ENCODE results near the genes SLFN5, SLFN11 and CCL4L2.

GRCh38 chr17:34571724-34572092 is 7.7 kb upstream of the TMEM132E start:
CAGE:
- cytosol, long polyA minus RNA, result no peak
- cytosol, long polyA plus RNA, result no peak
- long polyA plus RNA, result no peak
- nucleus, long polyA minus RNA, result no peak
- nucleus, long polyA plus RNA, result no peak

DNA sequence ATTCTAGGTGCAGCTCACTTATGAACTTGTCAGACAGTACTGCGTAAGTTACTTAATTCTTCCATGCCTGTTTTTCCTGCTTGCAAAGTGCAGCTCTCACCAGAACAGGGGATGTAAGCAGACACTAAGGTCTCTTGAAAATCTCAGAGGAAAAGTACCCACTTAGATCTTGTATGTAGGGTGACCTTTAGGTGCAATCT is 38.7 kb downstream of the LIG3 start:
CAGE:
- cytosol, long polyA minus RNA, result no peak
- cytosol, long polyA plus RNA, result no peak
- long polyA plus RNA, result no peak
- nucleus, long polyA minus RNA, result no peak
- nucleus, long polyA plus RNA, result no peak

DNA sequence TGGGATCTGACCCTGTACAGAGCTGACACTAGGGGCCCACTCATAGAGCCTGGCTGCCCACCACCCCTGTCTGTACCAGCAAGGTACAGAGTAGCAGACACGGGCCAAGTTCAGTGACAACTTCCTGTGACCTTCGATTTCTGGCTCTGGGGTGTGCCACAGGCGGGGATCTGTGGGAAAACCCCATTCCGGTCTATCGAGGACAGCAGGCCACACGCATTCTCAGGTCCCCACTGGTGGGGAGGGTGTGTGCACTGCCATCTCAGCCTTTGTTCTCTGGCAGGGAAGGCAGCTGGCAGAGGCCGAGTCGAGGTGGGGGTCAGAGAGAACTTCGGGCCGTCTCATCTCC is 10.0 kb downstream of the NLE1 start:
CAGE:
- cytosol, long polyA minus RNA, result no peak
- cytosol, long polyA plus RNA, result no peak
- long polyA plus RNA, result no peak
- nucleus, long polyA minus RNA, result no peak
- nucleus, long polyA plus RNA, result no peak

DNA sequence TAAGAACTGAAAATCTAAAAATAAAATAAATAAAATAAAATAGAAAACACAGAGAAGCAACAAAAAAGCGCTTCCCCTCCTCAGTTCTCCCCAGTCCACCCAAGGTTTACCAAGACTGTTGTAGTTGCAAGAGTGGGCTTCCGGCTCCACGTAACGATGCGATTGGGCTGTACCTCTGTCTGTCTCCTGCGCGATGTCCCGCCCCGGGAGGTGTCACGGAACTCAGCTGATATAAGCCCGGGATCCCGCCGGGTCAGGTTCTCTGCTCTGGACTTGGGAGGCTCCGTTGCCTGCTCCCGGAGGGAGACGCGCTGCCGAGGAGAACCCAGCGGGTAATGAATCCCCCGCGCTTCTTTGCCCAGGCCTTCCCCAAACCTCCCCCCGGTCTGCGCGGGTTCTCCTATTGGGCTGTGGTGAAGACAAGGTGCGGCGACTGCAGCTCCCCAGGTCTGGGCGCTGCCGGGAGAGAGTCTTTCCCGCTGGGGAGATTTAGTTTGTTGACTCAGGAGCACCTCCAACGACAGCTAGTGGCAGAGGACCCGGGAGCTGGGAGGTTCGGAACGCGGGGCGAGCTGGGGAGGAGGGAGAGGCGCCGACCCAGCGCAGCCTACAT is at the start of gene SLFN5:
SLFN5 (plus strand) TSS at position 261 of the 613 bp plus-strand sequence.
CAGE:
- cytosol, long polyA minus RNA, result start-site peak on the plus strand centred at position 263 of the sequence, 16 bp wide, 110 reads
- cytosol, long polyA plus RNA, result start-site peak on the plus strand centred at position 262 of the sequence, 18 bp wide, 261 and 159 reads in 2 replicates
- long polyA plus RNA, result start-site peak on the plus strand centred at position 260 of the sequence, 21 bp wide, 372 and 372 reads in 2 replicates
- nucleus, long polyA minus RNA, result no peak
- nucleus, long polyA plus RNA, result start-site peak on the plus strand centred at position 260 of the sequence, 11 bp wide, 719 and 684 reads in 2 replicates

DNA sequence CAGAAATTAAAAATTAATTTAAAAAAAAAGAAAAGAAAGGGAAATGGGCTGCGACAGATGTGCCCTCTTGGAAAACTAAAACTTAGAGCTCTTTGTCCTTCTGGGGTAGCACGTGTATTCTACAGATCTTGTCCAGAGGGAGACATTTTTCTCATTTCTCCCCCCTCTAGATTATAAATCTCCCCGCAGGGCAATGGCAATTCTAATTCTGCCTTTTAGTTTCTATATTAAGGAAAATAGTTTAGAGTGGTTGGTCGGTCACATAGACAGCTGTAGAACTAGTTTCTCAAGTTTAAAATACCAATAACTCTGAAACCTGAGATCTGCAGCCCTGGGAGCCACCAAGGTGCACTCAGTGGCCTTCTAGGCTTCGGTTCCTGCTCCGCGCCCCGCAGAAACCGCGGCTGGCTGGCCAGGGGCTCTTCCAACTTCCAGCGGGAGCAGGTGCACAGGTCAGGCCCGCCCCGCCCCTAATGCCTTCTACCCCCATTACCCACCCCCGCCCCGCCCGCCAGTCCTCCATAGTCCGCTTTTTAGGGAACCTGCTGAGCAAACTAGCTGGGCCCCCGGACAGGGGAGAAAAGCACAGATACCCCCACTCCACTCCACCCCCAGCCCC is 536 bp downstream of the SLFN11 start:
CAGE:
- cytosol, long polyA minus RNA, result no peak
- cytosol, long polyA plus RNA, result no peak
- long polyA plus RNA, result no peak
- nucleus, long polyA minus RNA, result no peak
- nucleus, long polyA plus RNA, result no peak

GRCh38 chr17:35373395-35374178 is at the start of gene SLFN11:
SLFN11 (minus strand) TSS chr17:35373621.
CAGE:
- cytosol, long polyA minus RNA, result no peak
- cytosol, long polyA plus RNA, result no peak
- long polyA plus RNA, result start-site peak on the minus strand at chr17:35373619-35373625, 38 and 12 reads in 2 replicates
- nucleus, long polyA minus RNA, result no peak
- nucleus, long polyA plus RNA, result no peak

CAGE:
- cytosol, long polyA minus RNA, result no peak
- cytosol, long polyA plus RNA, result start-site peak on the minus strand at chr17:35433152-35433252, 19 and 12 reads in 2 replicates
- long polyA plus RNA, result no peak
- nucleus, long polyA minus RNA, result start-site peak on the minus strand at chr17:35433101-35433198, 47 reads
- nucleus, long polyA plus RNA, result start-site peak on the minus strand at chr17:35433130-35433205, 74 and 67 reads in 2 replicates
These were observed 588 bp upstream of the SLFN12 start for GRCh38 chr17:35432790-35433386.

GRCh38 chr17:35460205-35461032 is 11.9 kb upstream of the SLFN13 start:
CAGE:
- cytosol, long polyA minus RNA, result no peak
- cytosol, long polyA plus RNA, result no peak
- long polyA plus RNA, result no peak
- nucleus, long polyA minus RNA, result no peak
- nucleus, long polyA plus RNA, result no peak

DNA sequence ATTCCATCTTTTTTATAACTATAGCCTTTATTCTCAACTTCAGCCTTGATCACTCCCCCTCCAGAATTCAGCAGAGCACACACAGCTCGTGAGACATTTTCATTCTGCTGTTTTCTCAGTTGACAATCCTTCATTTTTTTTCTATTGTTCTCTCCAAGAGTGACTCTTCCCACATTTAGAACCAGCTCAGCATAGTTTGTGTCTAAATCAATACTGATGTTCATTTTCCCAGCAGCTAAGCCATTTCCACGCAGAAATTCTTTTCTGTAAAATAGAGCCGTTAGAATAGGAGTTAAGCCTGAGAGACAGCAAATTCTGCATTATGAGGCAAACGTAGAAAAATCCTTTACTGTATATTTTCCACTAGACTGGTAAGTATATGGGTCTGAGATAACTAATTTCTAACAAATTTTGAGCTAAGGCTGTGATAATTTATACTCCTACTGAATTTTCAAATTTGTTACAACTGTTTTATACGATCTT is 31.4 kb upstream of the SLFN13 start:
CAGE:
- cytosol, long polyA minus RNA, result no peak
- cytosol, long polyA plus RNA, result no peak
- long polyA plus RNA, result no peak
- nucleus, long polyA minus RNA, result no peak
- nucleus, long polyA plus RNA, result no peak

DNA sequence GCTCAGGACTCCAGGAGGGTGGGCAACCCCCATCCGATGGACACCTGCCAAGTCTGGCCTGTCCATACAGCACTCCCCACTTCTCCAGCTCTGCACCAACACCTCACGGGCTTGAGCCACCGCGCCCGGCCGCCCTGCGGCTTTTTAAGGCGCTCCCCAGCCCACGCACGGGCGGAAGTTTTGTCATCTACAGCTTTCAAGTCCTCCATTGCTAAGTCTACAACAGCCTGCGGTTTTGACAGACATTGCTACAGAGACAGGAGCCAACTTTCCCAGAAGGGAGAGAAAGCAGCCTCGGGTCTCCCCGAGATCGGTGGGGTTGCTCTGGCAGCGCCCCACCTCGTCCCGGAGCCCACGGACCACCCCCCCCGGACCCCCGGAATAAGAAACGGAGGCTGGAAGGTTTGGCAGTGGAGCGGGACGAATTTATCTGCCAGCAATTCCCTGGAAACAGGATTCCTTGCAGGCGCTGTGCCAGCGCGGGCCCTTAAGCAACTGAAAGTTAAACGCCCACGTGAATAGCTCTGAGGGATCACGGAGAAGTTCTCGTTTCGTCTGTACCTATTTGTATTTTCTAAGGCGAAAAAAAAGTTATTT is 38.6 kb upstream of the SLFN13 start:
CAGE:
- cytosol, long polyA minus RNA, result no peak
- cytosol, long polyA plus RNA, result no peak
- long polyA plus RNA, result no peak
- nucleus, long polyA minus RNA, result no peak
- nucleus, long polyA plus RNA, result no peak

DNA sequence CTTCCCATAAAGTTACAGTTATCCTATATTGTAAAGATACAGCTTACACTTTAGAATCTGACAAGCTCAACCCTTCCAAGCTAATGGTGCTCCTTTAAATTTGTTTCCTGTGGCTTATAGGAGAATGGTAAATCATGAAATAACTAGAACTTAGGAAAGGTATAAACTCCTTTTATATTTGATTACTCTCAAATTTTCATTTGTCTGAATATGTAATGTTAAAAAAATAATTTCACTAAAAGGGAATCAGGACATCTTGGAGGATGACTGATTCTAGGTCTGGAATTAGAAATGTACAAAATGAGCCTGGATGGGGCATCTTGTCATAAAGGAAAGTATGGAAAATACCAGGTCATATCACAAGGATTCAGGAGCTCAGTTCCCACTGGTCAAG is 16.2 kb downstream of the AP2B1 start:
CAGE:
- cytosol, long polyA minus RNA, result no peak
- cytosol, long polyA plus RNA, result no peak
- long polyA plus RNA, result no peak
- nucleus, long polyA minus RNA, result no peak
- nucleus, long polyA plus RNA, result no peak

CAGE:
- cytosol, long polyA minus RNA, result no peak
- cytosol, long polyA plus RNA, result no peak
- long polyA plus RNA, result no peak
- nucleus, long polyA minus RNA, result no peak
- nucleus, long polyA plus RNA, result no peak
These were observed 21.0 kb downstream of the AP2B1 start for GRCh38 chr17:35608080-35608559.

CAGE:
- cytosol, long polyA minus RNA, result no peak
- cytosol, long polyA plus RNA, result no peak
- long polyA plus RNA, result no peak
- nucleus, long polyA minus RNA, result no peak
- nucleus, long polyA plus RNA, result no peak
These were observed 6.8 kb downstream of the MMP28 start for GRCh38 chr17:35788425-35789310.

DNA sequence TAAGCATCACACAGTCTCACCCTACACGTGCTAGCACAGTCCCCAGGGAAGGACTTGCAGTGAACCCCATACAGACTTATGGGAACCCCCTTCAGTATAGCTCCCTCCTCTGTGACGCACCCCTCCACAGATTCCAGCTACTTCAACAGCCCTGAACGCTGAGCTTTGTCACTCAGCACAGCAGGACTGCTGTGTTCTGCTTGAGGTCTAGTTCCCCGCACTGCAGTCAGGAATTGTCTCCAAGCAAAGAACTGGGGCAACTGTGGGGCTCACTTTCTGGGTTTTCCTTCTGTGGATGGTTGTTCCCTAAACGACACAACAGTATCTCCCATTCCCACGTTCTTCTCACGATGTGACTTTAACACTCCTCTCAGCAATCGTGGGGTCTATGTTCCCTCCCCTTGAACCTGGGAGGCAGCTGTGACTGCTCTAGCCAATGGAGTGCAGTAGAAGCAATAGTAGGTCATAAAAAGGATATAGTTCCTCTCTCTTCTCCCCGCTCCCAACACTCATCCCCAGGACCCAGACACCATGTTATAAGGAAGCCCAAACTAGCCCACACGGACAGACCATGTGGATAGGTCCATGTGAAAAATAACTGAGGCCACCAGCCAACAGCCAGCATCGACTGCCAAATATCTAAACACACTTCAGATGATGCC is 3.5 kb downstream of the MMP28 start:
CAGE:
- cytosol, long polyA minus RNA, result no peak
- cytosol, long polyA plus RNA, result no peak
- long polyA plus RNA, result no peak
- nucleus, long polyA minus RNA, result no peak
- nucleus, long polyA plus RNA, result no peak

GRCh38 chr17:35847649-35848504 is 20.8 kb downstream of the HEATR9 start:
CAGE:
- cytosol, long polyA minus RNA, result no peak
- cytosol, long polyA plus RNA, result no peak
- long polyA plus RNA, result no peak
- nucleus, long polyA minus RNA, result no peak
- nucleus, long polyA plus RNA, result no peak

DNA sequence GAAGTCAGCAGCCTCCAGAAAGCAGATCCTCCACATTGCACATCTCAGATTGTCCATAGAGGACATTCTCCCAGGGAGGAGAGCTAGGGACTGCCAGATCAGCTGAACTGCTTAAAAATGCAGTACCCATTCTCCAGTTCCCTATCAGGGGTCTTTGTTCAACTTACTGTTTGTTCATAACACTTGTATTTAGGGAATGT is 4.1 kb downstream of the CCL3 start:
CAGE:
- cytosol, long polyA minus RNA, result no peak
- cytosol, long polyA plus RNA, result no peak
- long polyA plus RNA, result no peak
- nucleus, long polyA minus RNA, result no peak
- nucleus, long polyA plus RNA, result no peak

GRCh38 chr17:36165956-36166343 is 10.5 kb downstream of the TBC1D3B start:
CAGE:
- cytosol, long polyA minus RNA, result no peak
- cytosol, long polyA plus RNA, result no peak
- long polyA plus RNA, result no peak
- nucleus, long polyA minus RNA, result no peak
- nucleus, long polyA plus RNA, result no peak

DNA sequence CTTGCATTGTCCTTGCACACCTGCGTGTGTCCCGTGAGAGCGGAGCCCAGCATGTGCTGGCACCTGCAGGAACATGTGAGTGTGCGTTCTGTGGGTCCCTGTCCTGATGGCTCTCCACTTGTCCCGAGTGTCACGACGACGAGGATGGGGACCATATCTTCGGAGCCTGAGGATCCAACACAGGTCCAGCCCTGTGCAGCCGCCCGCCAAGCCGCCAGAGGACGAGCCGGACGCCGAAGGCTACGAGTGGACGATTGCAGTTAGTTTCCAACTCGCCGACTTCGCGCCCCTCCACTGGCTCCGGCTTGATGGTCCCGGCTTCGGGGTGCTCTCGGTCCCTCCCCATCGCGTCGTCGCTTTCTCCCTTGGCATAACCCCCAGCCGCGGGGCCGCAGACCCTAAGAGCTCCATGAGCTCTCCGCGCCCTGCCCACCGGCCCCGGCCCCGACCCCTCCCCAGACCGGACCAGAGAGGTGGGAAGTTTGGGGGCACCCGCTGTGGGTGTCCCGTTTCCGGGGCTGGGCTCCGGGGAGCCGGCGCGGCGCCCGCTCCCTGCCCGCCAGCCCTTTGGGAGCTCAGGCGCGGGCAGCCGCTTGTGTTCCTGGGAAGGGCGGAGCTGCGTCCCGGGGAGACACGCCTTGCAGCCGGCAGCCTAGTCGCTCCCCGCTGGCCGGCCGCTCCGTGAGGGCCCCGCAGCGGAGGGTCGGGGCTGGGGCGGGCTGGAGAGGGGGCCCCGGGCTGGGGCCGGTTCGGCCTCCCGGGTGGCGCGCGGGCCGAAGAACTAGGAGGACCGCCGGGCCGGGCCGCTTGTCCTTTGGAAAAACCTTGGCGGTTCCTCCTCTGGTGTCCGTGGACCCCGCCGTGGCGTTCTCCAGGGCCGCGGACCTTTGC is 6.3 kb upstream of the TBC1D3B start:
CAGE:
- cytosol, long polyA minus RNA, result no peak
- cytosol, long polyA plus RNA, result no peak
- long polyA plus RNA, result no peak
- nucleus, long polyA minus RNA, result no peak
- nucleus, long polyA plus RNA, result no peak

CAGE:
- cytosol, long polyA minus RNA, result no peak
- cytosol, long polyA plus RNA, result no peak
- long polyA plus RNA, result no peak
- nucleus, long polyA minus RNA, result no peak
- nucleus, long polyA plus RNA, result no peak
These were observed 8.7 kb downstream of the CCL3L3 start for GRCh38 chr17:36187814-36188377.

CAGE:
- cytosol, long polyA minus RNA, result no peak
- cytosol, long polyA plus RNA, result no peak
- long polyA plus RNA, result no peak
- nucleus, long polyA minus RNA, result no peak
- nucleus, long polyA plus RNA, result no peak
These were observed at the start of gene CCL4L2 for GRCh38 chr17:36210750-36211291. CCL4L2 (plus strand) TSS chr17:36211063.